Metastatic Liver Carcinoma in the Adrenal Gland (tissue), 2 donors: Measurements from ENCODE around the gene H1-0.

GRCh38 chr22:37779284-37780485 lies 25.3 kb upstream of the H1-0 start:
- PRO-cap, 2 experiments, result no peak in any of the 2 experiments

DNA sequence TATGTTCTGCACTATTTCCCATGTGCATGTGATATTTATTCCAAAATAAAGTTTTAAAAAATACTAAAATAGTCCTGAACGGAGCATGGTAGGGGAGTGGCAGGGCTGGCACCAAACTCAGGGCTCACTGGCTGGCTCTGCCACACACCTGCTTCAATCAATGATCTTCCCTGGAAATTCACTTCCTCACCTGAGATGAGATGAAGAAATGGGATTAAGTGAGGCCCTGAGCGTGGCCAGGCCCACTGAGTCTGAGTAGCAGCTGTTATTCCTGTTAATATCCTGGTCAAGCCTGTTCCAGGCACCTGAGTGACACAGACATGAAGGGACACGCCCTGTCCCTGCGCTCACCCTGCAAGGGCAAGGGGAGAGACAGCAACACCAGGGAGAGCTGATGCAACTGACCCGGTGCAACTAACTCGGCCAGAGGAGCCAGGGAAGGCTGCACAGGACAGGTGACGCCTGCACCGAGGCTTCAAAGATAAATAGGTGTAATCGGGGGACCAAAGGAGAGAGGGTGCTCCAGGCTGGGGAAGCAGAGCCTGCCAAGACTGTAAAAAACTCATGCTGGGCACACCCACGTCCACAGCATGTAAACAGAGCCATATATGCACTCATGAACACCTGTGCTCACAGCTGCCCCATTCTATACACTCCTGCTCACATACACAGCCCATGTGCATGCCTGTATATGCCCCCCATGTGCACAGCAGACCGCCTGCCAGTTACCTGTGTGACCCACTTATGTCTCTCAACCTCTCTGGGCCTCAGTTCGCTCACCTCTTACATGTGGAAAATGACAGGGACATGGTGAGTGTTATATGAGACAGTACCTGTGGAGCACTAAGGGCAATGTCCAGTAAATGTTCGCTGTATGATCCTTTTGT lies 20.1 kb upstream of the H1-0 start:
- PRO-cap, 2 experiments, result no peak in any of the 2 experiments

DNA sequence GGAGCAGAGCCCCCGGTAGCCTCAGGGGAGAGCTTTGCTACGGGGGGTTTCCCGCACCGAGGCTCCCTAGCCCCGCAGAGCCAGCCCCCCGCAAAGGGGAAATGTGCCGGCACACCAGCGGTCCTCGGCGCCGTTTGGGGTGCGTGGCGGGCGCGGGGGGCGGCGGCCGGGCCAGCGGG lies 310 bp upstream of the H1-0 start:
- PRO-cap, 2 experiments, result no peak in any of the 2 experiments

GRCh38 chr22:37805009-37806062 lies at the start of gene H1-0:
H1-0 (plus strand) TSS chr22:37805229.
- PRO-cap, 2 experiments, result peak in 2 of 2 experiments; most common plus-strand start chr22:37805229 (in 2); most common minus-strand start chr22:37805204 (in 2)

- PRO-cap, 2 experiments, result no peak in any of the 2 experiments
Measured at GRCh38 chr22:37904454-37905670, 1.2 kb upstream of the MICALL1 start.

- PRO-cap, 2 experiments, result no peak in any of the 2 experiments
Measured at GRCh38 chr22:37932325-37932910, 21.0 kb downstream of the C22orf23 start.

GRCh38 chr22:37940554-37941085 lies 12.8 kb downstream of the C22orf23 start:
- PRO-cap, 2 experiments, result no peak in any of the 2 experiments

GRCh38 chr22:38016236-38016479 lies 31.8 kb upstream of the SOX10 start:
- PRO-cap, 2 experiments, result no peak in any of the 2 experiments

- PRO-cap, 2 experiments, result no peak in any of the 2 experiments
Measured at GRCh38 chr22:38017486-38018210, 33.3 kb upstream of the SOX10 start.

GRCh38 chr22:38039038-38039410 lies 18.2 kb upstream of the PICK1 start:
- PRO-cap, 2 experiments, result no peak in any of the 2 experiments

DNA sequence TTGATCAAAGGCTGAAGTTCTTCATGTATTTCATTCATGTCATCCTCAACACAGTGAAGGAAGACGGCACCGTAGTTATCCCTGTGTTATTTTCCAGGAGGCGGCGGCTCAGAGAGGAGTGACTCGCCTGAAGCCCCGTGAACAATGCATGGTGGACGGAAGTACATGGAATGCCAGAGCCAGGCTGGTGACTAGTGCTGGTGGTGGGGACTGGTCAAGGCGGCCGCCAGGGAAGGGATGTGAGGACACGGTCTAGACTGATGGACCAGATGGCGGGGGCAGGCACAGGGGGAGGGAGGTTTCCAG lies 16.3 kb upstream of the PICK1 start:
- PRO-cap, 2 experiments, result no peak in any of the 2 experiments

- PRO-cap, 2 experiments, result no peak in any of the 2 experiments
Measured at GRCh38 chr22:38051950-38052724, 5.1 kb upstream of the PICK1 start.

DNA sequence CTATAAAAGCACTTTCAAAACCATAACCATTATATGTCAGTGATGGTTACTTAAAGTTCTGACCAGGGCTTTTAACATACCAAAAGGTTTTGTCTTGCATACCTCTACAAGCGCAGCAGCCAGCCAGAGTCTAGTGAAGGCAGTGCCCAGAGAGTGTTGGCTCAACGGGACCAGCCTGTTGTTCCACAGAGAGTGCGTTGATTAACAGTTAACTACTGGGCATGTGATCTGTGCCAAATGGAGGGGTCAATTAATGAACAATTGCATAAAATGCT lies 34.4 kb downstream of the PLA2G6 start:
- PRO-cap, 2 experiments, result no peak in any of the 2 experiments

DNA sequence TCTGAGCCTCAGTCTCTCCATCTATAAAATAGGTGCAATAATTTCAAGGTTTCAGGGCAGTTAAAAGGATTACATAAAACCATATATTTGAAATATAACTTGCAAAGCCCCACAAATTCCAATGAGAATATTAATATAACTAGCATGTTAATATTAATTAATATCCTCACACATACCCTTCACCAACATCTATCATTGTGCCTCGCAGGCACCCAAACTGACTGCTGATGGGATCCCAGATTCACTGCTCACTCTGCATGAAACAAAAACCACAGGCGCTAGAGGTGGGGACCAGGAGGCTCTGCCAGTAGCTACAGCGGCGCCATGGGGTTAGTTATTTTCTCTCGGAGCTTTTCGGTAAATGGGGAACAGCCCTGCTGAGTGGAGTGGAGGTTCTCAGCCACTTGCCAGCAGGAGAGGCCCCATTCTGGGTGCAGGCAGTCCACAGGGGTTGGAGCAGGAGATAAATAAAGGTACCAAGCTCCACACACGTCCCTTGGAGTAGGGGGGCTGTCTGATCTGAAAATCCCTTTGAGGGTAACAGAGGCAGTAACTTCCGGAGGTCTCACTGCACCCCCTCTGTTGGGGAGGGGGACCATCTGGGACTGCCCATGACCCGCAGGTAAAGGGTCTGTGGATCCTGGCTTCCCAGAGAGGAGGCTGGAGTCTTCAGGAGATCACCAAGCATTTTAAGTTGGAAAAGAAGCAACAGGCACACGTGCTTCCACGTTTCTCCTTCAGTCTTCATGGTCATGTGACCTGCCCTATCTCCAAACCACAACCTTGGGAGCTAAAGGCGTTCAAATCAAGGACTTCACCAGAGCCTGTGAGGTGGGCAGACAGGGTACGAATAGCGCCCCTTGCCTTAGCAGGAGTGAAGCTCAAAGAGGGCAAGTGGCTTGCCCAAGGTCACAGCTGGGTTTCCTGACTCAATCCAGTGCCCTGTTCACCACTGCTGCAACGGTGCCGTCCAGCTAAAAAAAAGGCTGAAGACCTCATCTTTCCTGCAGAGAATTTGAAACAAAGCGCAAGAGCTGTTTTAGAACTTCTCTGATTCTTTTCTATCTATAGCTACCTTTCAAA lies 6.9 kb downstream of the TMEM184B start:
- PRO-cap, 2 experiments, result no peak in any of the 2 experiments

DNA sequence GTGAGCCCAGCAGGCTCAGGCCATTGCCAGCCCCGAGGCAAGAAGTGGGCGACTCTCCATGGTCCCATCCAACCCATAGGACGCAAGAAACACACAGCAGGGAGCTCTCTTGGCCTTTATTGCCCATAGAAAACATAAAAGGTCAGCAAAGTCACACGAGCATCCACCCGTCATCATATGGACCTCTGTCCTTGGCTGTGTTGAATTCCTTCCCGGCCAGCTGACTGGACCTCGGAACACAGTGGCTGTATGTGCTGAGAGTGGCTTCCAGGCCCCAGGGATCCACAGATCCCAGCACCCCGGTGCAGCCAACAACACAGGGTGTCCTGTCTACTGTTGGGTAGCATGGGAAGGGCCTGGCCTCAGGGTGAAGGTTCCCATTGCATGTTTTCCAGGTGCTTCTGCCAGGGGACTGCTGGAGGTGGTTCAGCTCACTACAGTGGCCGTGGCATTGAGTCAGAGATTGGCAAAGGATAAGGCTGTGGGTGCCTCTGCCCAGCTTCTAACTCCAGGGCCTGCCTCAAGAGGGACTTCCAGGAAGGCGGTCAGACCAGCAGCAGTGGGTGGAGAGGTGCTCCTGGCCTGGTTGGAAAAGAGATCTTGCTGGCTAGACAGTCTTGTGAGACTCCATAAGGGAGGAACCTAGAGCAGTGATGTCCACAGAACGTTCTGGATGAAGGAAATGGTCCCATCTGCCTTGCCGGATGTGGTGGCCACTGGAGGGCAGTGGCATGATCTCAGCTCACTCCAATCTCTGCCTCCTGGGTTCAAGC lies 20.9 kb downstream of the CSNK1E start:
- PRO-cap, 2 experiments, result no peak in any of the 2 experiments

- PRO-cap, 2 experiments, result no peak in any of the 2 experiments
Measured at GRCh38 chr22:38299090-38299449, 18.2 kb downstream of the CSNK1E start.

DNA sequence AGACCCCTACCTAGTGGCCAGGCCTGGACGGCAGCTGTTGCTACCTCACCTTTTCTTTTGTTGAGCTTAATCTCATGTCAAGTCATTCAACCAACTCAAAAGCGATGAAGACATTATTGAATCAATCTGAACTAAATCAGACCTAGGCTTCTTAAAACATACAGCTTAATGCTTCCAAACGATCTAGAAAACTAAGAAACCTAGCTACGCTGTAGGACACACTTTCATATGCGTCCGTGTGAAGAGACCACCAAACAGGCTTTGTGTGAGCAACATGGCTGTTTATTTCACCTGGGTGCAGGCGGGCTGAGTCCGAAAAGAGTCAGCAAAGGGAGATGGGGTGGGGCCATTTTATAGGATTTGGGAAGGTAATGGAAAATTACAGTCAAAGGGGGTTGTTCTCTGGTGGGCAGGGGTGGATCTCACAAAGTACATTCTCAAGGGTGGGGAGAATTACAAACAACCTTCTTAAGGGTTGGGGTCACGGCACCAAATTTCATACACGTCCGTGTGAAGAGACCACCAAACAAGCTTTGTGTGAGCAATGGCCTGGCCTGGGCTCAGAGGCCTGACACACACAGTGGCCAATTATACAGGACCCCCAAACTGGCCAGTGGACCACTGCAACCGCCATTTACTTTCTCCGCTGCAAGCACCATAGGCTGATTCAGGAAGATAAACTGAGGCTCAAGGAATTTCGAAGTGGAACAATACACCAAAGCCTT lies 58.5 kb downstream of the KCNJ4 start:
- PRO-cap, 2 experiments, result no peak in any of the 2 experiments

GRCh38 chr22:38489101-38490068 lies 16.7 kb downstream of the DDX17 start:
- PRO-cap, 2 experiments, result no peak in any of the 2 experiments

DNA sequence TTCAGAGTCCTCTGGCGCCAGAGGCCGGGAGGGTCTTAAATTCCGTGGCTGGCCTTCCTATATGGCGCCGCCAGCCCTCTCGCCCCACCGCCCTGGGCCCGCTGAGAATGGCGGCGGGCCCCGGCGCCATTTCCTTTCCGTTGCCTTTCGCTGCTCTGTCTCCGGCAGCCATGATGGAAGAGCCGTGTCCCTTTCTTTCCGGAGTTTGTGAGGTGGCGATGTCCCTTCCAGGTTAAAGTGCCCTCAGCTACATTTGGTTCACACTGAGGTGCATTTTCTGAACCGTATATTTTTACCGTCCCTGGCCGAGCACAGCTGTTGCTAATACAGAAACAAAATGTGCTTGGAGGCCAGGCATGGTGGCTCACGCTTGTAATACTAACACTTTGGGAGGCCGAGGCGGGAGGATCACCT lies 633 bp upstream of the DDX17 start:
- PRO-cap, 2 experiments, result peak in 1 of 2 experiments; most common minus-strand start position 146 of the sequence (in 1)

GRCh38 chr22:38507377-38508060 lies 1.4 kb upstream of the DDX17 start:
- PRO-cap, 2 experiments, result no peak in any of the 2 experiments